Uterus (tissue), 7 donors: ENCODE measurements around the genes ATAD1 and ANKRD22.

- PRO-cap, 4 experiments: no peak in any of the 4 experiments
- RAMPAGE, long total RNA, 2 experiments: no peak in any of the 2 experiments
- RRBS: no CpG with 5 or more reads among the region's 5 CpGs
Observed at GRCh38 chr10:87681728-87682346, 22.2 kb downstream of the PAPSS2 start.

GRCh38 chr10:87696904-87697817 lies 37.5 kb downstream of the PAPSS2 start:
- PRO-cap, 4 experiments: no peak in any of the 4 experiments
- RAMPAGE, long total RNA, 2 experiments: start-site peak on the plus strand in 1 of 2 experiments, at chr10:87697368-87697444 at its widest, 5 reads per replicate
- RRBS: no CpG with 5 or more reads among the region's 11 CpGs

- PRO-cap, 4 experiments: no peak in any of the 4 experiments
- RAMPAGE, long total RNA, 2 experiments: no peak in any of the 2 experiments
- RRBS: no CpG with 5 or more reads among the region's 3 CpGs
Observed at GRCh38 chr10:87768864-87769063, 49.3 kb downstream of the ATAD1 start.

GRCh38 chr10:87817425-87818649 lies at the start of gene ATAD1:
TSS of gene ATAD1 (minus strand) at chr10:87818226.
- PRO-cap, 4 experiments: peak in 4 of 4 experiments; most common plus-strand start chr10:87818293 (in 2); most common minus-strand start chr10:87818193 (in 2)
- RAMPAGE, long total RNA, 2 experiments: start-site peak on the plus strand in 1 of 2 experiments, at chr10:87818270-87818299 at its widest, 18 reads per replicate; start-site peak on the minus strand in 1 of 2 experiments, at chr10:87818197-87818203 at its widest, 79 reads per replicate
- RRBS: 2% methylated on average over 29 of the region's 73 CpGs

GRCh38 chr10:87887668-87888495 lies 24.5 kb downstream of the PTEN start:
- PRO-cap, 4 experiments: no peak in any of the 4 experiments
- RAMPAGE, long total RNA, 2 experiments: no peak in any of the 2 experiments
- RRBS: no CpG with 5 or more reads among the region's 2 CpGs

GRCh38 chr10:88097373-88098144 lies 234.1 kb downstream of the PTEN start:
- PRO-cap, 4 experiments: no peak in any of the 4 experiments
- RAMPAGE, long total RNA, 2 experiments: no peak in any of the 2 experiments

- PRO-cap, 4 experiments: no peak in any of the 4 experiments
- RAMPAGE, long total RNA, 2 experiments: no peak in any of the 2 experiments
- RRBS: no CpG with 5 or more reads among the region's 4 CpGs
Observed at GRCh38 chr10:88213406-88213700, 349.9 kb downstream of the PTEN start.

GRCh38 chr10:88232888-88233664 lies 350.0 kb downstream of the RNLS start:
- PRO-cap, 4 experiments: no peak in any of the 4 experiments
- RAMPAGE, long total RNA, 2 experiments: no peak in any of the 2 experiments
- RRBS: no CpG with 5 or more reads among the region's 12 CpGs

DNA sequence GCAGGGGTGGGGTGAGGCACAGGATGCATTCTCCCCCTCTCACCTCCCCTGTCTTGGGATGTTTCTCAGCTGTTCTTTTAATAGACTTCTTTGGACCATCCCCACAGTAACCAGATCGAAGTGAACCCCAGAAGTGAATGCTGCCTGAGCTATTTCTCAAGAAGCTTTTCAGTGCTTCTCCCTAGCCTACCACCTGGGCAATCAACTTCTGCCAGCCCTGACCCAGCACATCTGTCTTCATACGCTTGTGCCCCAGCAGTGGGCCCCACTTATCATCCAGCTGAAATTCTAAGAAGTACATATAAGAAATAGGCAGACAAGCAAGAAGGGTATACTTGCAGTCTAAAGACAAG lies 83.6 kb downstream of the RNLS start:
- PRO-cap, 4 experiments: peak in 2 of 4 experiments; most common plus-strand start position 113 of the sequence (in 2)
- RAMPAGE, long total RNA, 2 experiments: start-site peak on the plus strand in 1 of 2 experiments, centred at position 114 of the sequence, 18 reads per replicate
- RRBS: no CpG with 5 or more reads among the region's 2 CpGs

DNA sequence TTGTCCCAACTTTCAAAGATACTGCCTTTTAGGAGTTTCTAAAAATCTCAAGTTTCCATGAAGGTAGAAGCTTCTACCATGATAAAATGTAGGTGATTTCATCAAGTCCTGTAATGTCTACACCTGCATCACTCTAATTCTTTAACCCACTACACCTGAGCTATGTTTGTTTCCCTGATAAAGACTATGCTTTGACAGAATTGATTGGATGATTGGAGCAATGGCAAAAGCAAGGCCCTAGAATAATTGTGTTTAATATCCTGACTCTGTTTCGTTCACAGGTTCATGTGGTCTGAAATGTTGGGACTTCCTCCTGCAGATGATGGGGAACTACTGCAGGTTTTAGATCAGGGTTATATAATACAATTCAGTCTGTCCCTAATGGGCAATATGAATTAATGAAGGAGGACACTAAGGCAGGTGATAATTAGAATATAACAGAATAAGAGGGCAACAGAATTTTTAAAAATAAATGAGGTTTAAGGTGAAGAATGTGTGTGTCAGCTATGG lies 62.0 kb downstream of the RNLS start:
- PRO-cap, 4 experiments: no peak in any of the 4 experiments
- RAMPAGE, long total RNA, 2 experiments: no peak in any of the 2 experiments
- RRBS: no CpG with 5 or more reads among the region's 1 CpG

DNA sequence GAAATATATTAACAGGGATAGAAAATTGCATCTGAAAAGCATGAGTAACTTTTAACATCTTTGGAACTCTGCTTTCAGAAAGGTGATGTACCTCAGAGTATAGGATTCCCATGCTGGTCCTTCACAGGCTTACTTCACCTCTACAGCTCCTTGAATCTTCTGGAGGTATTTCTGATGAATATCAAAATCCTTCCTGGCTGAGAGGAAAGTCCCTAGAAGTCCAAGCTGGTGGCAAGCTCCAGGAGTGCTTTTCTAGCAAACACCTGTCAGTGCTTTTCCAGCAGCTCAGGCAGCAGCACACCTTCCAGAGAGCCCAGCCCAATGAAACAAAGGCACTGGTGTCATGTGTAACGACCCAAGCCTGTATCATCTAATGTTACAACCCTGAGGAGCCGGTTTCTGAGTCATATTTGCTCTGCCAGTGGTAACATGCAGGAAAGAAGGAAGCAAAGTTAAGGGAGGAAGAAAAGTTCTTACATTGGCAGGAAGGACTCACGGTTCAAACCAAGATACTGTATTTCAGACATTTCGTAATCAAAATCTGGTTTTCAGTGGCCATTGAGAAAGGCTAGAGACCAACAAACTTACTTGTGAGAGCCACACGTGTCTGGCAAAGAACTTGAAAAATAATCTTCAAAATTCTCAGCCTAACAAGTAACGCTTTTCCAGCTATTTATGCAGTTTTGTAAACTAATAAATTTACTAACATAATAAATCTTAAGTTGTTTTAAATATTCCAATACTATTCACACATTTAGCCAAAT lies at the start of gene ANKRD22:
Gene ANKRD22 (minus strand): TSS at position 349 of the 764 bp plus-strand sequence.
- PRO-cap, 4 experiments: peak in 1 of 4 experiments; most common plus-strand start position 474 of the sequence (in 1); most common minus-strand start position 323 of the sequence (in 1)
- RAMPAGE, long total RNA, 2 experiments: no peak in any of the 2 experiments
- RRBS: no CpG with 5 or more reads among the region's 6 CpGs

DNA sequence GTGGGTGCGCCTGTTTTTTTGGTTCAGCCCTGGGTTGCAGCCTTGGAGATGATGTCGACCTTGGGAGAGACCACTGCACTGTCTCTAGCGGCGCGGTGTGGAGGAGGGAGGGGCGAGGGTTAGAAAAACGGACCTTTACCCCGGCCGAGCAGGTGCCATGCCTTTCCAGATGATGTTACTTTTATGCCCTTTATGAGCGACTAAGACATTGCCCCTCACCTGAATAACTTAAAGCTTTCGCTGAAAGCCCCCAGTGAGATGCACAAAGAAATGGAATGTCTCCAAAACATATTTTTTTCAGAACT lies 863 bp downstream of the STAMBPL1 start:
- PRO-cap, 4 experiments: peak in 2 of 4 experiments; most common plus-strand start position 45 of the sequence (in 1)
- RAMPAGE, long total RNA, 2 experiments: no peak in any of the 2 experiments
- RRBS: no CpG with 5 or more reads among the region's 11 CpGs

DNA sequence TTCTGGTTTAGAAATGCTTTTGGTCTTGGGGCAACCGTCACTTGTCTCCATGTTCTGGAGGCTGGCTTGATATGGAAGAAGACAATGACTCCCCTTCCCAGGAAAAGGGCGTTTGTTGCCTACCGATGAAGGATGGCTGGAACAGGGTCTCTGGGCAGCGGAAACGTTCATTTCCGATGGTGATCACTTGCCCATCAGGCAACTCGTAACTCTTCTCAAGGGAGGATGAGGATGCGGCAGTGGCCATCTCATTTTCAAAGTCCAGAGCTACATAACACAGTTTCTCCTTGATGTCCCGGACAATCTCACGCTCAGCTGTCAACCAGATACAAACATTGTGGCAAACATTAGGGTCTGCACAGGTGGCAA lies 13.2 kb downstream of the ACTA2 start:
- PRO-cap, 4 experiments: no peak in any of the 4 experiments
- RAMPAGE, long total RNA, 2 experiments: no peak in any of the 2 experiments
- RRBS: no CpG with 5 or more reads among the region's 10 CpGs

DNA sequence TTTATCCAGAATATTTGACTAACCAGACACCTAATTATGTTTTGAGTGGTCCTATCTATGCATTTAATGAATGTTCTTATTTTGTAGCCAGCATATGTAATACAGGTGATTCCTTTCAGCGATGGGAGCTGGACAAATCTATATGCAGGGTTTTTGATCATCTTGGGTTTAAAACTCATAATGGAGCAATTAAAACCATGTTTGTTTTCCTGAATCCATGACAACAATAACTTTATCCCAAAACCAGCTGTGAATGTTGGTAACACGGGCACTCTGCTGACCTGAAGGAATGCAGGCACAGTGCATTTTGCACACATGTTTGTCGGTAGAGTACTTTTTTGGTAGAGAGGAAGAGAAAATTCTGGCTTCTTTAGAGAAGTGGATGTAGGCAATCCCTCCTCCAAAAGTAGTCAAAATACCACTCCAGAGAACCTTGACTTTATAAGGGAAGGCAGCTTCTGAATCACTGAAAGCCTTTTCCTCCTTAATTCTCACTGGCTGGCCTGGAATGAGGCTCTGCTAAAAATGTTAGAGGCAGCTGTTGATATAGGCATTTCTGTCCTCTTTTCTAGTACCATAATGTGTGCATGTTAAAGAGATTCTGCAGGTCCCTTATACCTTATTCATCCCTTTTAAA lies 15.8 kb upstream of the ACTA2 start:
- PRO-cap, 4 experiments: peak in 4 of 4 experiments; most common plus-strand start position 554 of the sequence (in 2); most common minus-strand start position 412 of the sequence (in 4)
- RAMPAGE, long total RNA, 2 experiments: no peak in any of the 2 experiments
- RRBS: no CpG with 5 or more reads among the region's 3 CpGs

DNA sequence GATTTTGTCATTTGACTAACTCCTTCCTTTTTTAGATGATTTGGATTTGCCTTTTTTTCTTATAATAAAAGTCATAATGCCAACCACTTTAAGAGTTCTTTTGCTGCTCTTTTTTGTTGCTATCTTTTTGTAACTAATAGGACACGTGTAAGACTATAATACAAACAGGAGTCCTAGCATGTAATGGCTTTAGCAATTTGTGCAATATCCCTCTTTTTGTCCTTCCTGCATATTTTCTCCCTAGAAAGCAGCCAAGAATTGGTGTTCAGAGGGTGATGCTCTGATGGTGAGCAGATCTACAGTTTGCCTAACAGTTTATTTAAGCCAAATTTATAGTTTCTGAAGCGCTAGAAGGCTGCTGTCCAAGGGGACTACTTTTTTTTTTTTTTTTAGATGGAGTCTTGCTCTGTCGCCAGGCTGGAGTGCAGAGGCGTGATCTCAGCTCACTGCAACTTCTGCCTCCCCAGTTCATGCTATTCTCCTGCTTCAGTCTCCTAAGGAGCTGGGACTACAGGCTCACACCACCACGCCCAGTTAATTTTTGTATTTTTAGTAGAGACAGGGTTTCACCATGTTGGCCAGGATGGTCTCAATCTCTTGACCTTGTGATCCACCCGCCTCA lies 18.9 kb upstream of the FAS start:
- PRO-cap, 4 experiments: peak in 4 of 4 experiments; most common plus-strand start position 489 of the sequence (in 4); most common minus-strand start position 305 of the sequence (in 1)
- RAMPAGE, long total RNA, 2 experiments: no peak in any of the 2 experiments
- RRBS: no CpG with 5 or more reads among the region's 6 CpGs

GRCh38 chr10:88990332-88990410 lies 427 bp upstream of the FAS start:
- PRO-cap, 4 experiments: no peak in any of the 4 experiments
- RAMPAGE, long total RNA, 2 experiments: no peak in any of the 2 experiments

GRCh38 chr10:88991608-88991939 lies 976 bp downstream of the FAS start:
- PRO-cap, 4 experiments: peak in 4 of 4 experiments; most common plus-strand start chr10:88991855 (in 2); most common minus-strand start chr10:88991723 (in 3)
- RAMPAGE, long total RNA, 2 experiments: no peak in any of the 2 experiments
- RRBS: 0% methylated on average over 2 of the region's 8 CpGs

DNA sequence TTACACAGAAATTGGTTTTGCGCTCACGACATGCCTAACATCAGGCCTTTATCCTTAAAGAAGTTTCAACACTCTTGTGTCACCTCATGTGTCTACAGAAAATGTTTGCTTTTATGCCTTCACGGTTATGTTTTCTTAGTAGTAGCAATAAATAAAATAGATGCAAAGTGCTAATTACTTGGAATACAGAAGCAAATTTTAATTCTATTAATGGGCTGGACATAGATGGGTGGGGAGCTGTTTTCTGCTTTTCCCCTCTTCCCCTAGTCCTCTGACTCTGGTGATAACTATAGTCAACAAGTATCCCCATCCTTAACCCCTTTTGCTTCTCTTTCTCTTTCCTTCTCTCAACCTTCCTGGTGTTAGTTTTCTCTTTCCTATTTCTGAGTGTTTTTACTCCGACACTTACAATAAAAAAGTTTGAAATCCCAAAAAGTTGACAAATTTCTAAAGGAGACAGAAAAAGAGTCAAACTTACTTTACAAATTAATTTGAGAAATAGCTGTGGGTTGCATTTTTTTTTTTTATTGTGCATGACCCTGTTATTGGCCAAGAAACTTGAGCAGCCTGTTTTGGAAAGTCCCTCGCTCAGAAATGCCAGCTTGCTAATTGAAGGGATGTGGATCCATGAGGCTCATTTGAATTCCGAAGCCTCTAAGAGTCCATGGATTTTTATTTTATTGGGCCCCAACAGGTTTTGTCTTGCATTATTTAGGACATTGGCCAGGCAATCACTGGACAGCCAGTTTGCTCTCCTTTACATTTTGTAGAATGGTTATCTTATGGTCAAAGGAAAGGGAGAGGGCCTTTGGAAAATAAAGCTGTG lies 2.4 kb downstream of the FAS start:
- PRO-cap, 4 experiments: peak in 4 of 4 experiments; most common plus-strand start position 637 of the sequence (in 4); most common minus-strand start position 273 of the sequence (in 4)
- RAMPAGE, long total RNA, 2 experiments: no peak in any of the 2 experiments
- RRBS: no CpG with 5 or more reads among the region's 6 CpGs

DNA sequence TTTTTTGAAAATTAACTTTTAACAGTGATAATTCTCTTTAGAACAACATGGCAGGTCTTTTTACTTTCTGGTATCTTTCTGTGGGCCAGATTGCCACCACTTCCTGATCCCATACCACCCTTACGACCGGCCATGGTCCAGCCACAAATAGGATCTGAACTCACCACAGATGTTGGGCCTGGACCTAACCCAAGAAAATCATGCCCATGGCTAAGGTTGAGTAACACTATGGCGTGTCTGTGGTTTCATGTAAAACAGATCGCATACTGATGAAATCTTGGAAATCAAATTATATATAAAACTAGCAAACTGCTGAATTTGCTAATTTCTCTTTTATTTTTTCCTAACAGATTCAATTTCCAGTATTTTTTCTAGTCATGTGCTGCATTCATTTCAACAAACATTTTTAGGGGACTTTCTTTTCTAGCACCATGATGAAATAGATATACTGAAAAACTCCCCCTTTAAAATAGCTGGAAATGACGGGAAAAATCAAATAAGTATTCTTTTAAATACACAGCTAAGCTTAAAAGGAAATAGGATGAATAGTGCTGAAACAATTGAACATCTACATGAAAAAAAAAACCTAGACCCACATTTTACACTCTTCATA lies 77.1 kb downstream of the CH25H start:
- PRO-cap, 4 experiments: no peak in any of the 4 experiments
- RAMPAGE, long total RNA, 2 experiments: no peak in any of the 2 experiments
- RRBS: no CpG with 5 or more reads among the region's 5 CpGs

GRCh38 chr10:89235339-89235950 lies 16.1 kb downstream of the LIPA start:
- PRO-cap, 4 experiments: no peak in any of the 4 experiments
- RAMPAGE, long total RNA, 2 experiments: no peak in any of the 2 experiments
- RRBS: 17% methylated on average over 2 of the region's 10 CpGs